Placental epithelial cell (primary cell): ENCODE measurements around a stretch of chr11.

DNA sequence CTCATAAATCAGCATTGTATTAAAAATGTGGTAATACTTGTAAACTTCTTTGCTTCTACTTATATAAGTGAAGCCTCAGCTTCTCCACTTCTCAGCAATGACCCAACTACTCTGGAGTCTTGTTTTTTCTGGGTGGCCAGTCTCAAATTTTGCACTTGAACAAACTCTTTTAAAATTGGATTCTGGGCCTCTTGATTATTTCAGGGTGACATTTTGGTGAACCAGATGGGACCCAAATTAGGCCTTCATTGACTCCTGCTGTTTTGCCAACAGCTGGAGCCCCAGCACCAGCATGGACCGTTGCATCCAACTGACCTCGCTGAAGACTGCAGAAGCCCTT, 41.8 kb downstream of the NARS2 start:
- CAGE, long polyA plus RNA, result no peak

- CAGE, long polyA plus RNA, result no peak
Observed at GRCh38 chr11:78828822-78829351, 254.2 kb upstream of the NARS2 start.

- CAGE, long polyA plus RNA, result no peak
Observed at GRCh38 chr11:79438527-79439181, 2.2 kb downstream of the TENM4 start.

DNA sequence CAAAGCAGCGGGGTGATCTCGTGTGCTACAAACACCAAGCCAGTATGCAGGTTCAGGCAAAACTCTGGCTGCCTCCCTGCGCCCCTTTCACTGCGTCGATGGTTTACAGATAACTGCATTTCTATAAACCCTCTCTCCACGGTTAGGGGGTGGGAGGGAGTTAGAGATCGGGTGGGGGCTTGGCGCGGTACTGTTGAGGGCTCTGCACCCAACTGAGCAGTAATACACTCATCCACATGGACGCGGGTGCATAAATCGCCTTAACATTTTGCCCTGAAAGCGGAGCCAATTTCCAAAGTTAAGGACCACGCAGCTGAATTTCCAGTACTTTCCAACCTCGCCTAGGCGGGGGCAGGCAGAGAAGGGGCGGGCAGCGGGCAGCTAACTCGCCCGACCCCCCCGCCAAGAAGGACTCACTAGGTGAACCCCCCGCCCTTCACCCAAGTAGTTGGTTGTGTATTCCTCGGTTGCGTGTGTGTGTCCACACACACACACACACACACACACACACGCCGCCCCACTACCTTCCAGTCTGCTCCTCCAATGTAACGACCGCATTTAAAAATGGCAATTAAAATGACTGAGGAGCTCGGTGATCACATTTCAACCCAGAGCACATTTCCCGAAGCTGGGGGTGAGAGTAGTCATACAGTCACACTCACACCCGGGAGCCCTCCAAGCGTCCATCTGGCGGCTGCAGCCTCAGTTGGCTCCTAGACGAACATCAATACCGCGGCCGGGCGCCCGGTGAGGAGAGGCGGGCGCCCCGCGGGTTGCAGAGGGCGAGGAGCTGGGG, 1.4 kb downstream of the TENM4 start:
- CAGE, long polyA plus RNA, result no peak

GRCh38 chr11:81693290-81693489, 1040.5 kb downstream of the FAM181B start:
- CAGE, long polyA plus RNA, result no peak

DNA sequence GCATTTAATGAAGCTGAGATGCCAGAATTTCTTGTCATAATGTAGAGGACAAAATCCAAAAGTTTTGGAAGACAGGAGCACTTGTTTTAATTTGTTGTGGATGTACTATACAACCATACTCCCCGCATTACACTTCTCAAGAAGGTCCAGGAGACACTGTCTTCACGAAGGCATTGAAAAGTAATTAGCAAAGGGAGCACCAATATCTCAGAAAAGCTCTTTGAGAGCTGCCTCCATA, 1023.9 kb downstream of the FAM181B start:
- CAGE, long polyA plus RNA, result no peak

- CAGE, long polyA plus RNA, result no peak
Observed at GRCh38 chr11:82155613-82156067, 578.0 kb downstream of the FAM181B start.

DNA sequence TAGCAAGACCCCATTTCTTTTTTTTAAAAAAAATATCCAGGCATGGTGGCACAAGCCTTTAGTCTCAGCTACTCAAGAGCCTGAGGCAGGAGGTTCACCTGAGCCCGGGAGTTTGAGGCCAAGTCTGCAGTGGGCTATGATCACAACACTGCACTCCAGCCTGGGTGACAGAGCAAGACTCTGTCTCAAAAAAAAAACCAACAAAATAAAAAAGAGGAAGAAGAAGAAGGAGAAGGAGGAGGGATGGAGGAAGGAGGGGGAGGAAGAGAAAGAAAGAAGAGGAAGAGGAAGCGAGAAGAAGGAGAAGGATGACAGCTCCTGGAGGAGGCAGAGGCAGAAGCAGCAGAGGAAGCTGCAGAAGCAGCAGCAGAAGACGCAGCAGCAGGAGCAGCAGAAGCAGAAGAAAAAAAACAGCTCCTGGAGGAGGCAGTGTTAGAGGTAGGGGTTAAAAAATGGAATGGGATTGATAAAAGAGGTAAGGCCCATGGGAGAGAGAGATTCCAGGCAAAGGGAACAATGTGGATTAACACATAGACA, 11.0 kb downstream of the PRCP start:
- CAGE, long polyA plus RNA, result no peak

DNA sequence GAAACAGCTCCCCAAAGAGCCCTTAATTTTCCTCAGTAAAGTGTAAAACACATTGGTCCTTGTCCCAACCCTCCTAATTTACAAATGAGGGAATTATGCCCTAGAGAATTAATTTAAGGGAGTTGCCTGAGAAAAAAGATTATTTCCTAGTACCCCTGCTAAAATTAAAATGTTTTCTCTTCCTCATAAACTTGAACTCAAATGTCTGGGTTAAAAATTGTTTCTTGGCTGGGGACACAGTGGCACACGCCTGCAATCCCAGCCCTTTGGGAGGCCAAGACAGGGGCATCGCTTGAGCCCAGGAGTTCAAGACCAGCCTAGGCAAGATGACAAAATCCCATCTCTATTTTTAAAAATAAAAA, 1.6 kb downstream of the PRCP start:
- CAGE, long polyA plus RNA, result no peak

GRCh38 chr11:83044967-83045331, 26.7 kb downstream of the RAB30 start:
- CAGE, long polyA plus RNA, result no peak

GRCh38 chr11:83158654-83159351, 1.9 kb downstream of the PCF11 start:
- CAGE, long polyA plus RNA, result no peak

DNA sequence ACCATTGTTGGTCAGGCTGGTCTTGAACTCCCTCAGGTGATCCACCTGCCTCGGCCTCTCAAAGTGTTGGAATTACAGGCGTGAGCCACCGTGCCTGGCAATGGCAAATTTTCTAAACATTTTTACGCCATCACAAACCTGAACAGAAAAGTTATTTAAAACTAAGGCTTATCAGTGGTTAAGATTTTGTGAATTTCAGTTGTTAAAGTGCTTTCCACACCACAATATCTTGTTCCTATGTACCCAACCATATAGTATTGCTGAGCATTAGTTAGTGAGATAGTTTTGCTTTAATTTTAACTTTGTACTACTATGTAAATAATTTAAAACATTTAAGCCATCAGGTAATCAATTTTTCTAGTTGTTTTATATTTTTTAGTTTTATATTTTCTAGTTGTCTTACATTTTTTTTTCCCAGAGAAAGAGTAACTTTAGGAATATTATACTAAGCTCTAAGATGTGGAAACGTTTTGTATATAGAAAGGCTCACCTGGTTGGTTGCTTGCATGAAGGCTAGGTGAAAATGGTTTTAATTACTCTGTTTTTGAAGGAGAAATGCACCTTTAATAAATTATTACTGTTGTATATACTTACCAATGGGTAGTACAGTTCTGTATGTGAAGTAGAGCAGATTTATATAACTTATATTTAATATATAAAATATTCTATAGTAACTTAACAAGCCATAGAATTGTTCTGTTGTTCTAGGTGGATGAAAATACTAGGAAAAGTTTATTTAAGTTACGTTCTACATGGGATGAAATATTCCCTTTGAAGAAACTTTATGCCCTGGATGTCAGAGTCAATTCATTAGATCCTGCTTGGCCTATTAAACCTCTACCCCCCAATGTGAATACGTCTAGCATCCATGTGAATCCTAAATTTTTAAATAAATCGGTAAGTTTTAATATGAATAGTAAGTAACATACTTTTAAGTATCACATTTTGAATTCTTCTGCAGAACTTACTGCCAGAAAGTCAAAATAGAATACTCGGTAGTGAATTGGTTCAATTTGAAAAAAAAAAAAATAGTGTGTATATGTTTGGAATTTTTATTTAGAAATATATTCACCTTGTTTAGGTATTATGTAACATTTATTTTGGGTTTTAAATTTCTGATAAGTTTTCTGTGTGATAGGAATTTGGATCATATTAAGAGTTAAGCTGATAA, 6.4 kb downstream of the PCF11 start:
- CAGE, long polyA plus RNA, result no peak

DNA sequence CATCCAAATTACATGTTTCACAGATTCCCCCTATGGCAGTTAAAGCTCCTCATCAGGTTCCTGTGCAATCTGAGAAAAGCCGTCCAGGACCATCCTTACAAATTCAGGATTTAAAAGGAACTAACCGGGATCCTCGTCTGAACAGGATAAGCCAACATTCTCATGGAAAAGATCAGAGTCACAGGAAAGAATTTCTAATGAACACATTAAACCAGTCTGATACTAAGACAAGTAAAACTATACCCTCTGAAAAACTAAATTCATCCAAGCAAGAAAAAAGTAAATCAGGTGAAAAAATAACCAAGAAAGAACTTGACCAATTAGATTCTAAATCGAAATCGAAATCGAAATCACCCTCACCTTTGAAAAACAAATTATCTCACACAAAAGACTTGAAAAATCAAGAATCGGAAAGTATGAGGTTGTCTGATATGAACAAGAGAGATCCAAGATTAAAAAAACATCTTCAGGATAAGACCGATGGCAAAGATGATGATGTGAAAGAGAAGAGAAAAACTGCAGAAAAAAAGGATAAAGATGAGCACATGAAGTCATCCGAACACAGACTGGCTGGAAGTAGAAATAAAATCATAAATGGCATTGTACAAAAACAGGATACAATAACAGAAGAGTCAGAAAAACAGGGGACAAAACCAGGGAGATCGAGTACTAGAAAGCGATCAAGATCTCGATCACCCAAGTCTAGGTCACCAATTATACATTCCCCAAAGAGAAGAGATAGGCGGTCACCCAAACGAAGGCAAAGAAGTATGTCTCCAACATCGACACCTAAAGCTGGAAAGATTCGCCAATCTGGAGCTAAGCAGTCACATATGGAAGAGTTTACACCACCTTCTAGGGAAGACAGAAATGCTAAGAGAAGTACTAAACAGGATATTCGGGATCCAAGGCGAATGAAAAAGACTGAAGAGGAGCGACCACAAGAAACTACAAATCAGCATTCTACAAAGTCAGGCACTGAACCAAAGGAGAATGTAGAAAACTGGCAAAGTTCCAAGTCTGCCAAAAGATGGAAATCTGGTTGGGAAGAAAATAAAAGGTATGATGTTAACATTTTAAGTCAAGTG, 9.1 kb downstream of the PCF11 start:
- CAGE, long polyA plus RNA, result no peak

DNA sequence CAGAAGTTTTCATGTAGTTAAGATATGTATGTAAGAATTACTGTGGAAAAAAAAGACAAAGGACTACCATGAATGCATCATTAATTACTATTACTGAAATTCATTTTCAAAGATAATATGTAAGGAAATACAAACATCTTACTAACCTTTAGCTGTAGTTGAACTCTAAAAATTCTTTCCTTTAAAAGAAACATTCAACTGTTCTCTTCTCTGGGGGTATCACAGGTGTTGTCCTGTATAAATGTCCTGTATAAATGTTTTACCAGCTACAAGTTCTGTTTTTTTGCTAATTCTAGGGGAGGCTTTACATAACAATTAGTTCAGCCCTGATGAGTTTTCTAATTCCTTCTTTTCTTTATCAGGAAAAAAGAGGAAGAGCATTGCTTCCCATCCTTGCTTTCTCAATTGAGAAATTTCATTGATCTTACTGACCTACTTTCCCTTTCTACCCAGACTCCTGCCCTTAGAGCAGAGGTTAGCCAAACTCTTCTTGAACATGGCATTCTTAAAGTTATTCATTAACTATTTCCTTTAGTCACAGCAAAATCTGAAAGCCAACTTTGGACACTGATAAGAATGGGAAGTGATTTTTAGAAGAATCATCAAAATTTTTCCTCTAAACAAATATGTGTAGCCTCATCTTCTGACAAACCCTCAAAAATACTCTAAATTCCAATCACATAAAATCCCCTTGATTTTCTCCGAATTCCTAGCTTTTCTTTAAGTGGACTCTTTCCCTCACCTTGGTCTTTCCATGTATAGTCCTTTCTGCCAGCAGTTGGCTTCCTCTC, 566.5 kb upstream of the CCDC90B start:
- CAGE, long polyA plus RNA, result no peak

GRCh38 chr11:84897808-84898035, 729.4 kb downstream of the DLG2 start:
- CAGE, long polyA plus RNA, result no peak

DNA sequence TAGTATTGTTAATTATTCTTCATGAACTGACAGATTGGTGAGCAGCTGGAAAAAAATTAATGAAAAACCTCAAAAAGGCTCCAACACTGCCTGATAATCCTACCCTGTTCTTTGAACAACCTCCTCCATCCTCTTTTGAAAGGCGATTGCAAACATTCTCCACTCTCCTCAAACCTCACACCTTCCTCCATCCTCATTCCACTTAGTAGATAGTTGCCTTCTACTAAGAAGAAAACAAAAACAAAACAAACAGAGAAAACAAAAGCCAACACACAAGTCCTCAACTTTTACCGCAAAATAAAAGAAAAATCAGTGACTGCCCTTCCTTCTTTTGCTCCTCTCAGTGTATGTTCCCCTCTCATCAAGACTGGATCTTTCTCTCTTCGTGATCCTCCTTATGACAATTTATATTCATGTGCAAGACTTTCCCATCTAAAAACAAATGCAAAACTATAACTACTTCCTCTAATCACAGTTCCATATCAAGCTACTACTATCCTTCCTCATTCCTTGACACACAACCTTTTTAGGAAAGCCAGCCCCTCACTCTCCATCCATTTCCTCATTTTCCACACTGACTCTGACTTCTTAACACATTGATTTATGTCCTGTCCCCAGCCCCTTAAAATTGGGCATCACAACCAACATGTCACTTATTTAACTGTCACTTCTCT, 696.6 kb downstream of the DLG2 start:
- CAGE, long polyA plus RNA, result no peak

- CAGE, long polyA plus RNA, result no peak
Observed at GRCh38 chr11:85643151-85643774, 4.5 kb upstream of the TMEM126A start.

GRCh38 chr11:85963204-85963975, 105.5 kb downstream of the PICALM start:
- CAGE, long polyA plus RNA, result no peak

GRCh38 chr11:86058649-86059513, 10.0 kb downstream of the PICALM start:
- CAGE, long polyA plus RNA, result no peak

DNA sequence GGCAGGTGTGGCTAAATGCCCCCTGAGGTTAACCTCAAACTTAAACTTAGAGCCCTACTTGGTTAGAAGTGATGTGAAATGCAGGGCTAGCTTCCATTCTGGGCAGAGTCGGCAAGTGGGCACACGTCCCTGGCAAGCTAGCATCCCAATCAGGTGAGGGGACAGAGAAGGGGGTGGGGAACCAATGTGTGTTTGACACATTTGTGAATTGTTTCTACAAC, 83.1 kb upstream of the PICALM start:
- CAGE, long polyA plus RNA, result no peak